Measurements from ENCODE around the genes GYG2, MXRA5 and PRKX.

- RRBS = no CpG with 5 or more reads among the region's 21 CpGs
These were observed 137.3 kb downstream of the DHRSX start for GRCh38 chrX:2363231-2364186.

GRCh38 chrX:2477263-2477822 lies 23.4 kb downstream of the DHRSX start:
- RRBS = no CpG with 5 or more reads among the region's 14 CpGs

DNA sequence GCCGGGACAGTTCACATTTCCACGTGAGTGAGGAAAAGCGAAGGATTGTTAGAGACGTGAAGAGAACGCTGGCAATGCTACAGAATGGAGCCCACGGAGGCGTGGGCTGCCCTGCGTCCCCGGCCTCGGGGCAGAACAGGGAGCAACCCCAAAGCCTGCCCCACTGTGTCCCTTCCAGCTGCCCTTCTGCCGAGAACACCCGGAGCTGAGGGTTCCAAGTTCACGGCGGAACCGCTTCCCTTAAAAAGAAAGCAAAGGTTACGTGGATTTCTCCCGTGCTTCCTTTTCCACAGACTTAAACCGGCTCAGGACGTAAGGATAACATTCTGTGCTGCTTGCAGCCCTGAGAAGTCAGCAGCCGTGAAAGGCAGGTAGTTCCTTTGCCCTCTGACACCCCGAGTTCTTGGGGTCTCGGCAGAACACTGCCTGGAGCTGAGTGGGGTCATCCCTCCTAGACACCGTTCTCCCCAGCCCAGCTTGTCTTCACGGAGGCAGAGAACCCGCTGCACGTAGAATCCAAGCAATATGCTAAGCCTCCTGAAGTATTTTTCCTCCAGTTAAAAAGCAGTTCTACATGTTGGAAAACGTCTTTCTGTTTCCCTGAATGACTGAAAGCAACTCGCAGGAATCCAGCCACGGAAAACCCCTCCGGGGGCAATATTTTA lies 14.1 kb downstream of the DHRSX start:
- RRBS = 98% methylated on average over 10 of the region's 30 CpGs

GRCh38 chrX:2608312-2608496 lies 82.9 kb upstream of the CD99 start:
- RRBS = no CpG with 5 or more reads among the region's 6 CpGs

DNA sequence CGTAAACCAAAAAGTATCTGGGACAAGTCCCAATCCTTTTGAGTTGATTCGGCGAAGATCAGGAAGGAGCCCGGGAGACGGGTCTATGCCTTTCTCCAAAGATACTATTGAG lies 81.5 kb upstream of the CD99 start:
- RRBS = no CpG with 5 or more reads among the region's 5 CpGs

DNA sequence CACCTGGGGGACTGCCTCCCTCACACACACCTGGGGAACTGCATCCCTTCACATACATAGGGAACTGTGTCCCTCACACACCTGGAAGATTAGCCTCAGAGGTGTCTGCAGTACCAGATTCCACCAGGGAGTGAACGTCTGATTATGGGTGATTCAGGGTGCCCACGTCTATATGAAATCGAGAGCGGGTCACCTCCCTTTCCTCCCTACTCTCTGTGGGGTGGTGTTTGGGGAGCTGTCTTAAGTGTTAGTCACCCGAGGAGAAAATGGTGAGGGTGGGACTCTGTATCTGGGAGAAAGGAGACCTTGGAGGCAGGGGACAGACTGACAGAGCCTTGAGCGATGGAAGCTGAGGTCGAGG lies 17.0 kb downstream of the CD99 start:
- RRBS = no CpG with 5 or more reads among the region's 7 CpGs

DNA sequence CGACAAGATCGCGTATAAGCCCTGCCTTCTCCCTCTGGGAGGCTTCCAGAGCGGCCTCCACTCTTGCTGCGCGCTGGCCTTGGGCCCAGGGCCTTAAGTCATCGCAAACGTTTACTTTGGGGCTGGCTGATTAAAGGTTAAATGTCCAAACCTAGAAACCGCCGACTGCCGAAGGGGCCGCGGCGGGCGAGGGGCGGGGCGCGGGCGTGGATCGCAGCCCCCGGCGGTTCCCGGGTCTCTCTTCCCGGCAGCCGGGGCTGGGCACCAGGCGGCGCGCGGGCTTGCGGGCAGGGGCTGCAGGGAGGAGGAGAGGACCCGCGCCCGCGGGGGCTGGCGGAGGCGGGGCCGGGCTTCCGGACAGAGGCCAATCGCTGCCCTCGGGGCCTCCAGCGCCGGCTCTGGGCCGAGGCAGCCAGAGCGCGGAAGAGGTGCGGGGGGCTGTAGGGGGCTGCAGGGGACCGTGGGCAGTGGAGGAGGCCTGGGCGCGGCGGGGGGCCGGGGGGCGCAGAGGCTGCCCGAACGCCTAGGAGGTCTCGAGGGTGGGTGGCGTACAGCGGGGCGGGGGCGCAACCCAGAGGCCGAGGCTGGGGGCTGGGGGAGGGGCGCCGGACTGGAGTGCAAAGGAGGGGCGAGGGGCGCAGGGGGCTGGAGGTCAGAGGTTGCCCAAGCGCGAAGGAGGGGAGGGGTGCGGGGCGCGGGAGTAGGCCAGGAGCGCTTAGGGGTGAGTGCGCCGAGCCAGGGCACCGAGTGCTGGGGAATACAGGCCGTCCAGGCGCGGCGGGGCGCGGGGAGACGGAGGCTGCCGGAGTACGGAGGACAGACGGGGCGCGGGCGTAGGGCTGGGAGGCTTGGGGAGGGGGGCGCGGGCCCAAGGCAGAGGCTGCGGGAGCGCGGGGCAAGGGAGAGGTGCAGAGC lies at the start of gene GYG2:
TSS of gene GYG2 (plus strand) at position 383 of the 915 bp plus-strand sequence.
- RRBS = 3% methylated on average over 14 of the region's 91 CpGs

DNA sequence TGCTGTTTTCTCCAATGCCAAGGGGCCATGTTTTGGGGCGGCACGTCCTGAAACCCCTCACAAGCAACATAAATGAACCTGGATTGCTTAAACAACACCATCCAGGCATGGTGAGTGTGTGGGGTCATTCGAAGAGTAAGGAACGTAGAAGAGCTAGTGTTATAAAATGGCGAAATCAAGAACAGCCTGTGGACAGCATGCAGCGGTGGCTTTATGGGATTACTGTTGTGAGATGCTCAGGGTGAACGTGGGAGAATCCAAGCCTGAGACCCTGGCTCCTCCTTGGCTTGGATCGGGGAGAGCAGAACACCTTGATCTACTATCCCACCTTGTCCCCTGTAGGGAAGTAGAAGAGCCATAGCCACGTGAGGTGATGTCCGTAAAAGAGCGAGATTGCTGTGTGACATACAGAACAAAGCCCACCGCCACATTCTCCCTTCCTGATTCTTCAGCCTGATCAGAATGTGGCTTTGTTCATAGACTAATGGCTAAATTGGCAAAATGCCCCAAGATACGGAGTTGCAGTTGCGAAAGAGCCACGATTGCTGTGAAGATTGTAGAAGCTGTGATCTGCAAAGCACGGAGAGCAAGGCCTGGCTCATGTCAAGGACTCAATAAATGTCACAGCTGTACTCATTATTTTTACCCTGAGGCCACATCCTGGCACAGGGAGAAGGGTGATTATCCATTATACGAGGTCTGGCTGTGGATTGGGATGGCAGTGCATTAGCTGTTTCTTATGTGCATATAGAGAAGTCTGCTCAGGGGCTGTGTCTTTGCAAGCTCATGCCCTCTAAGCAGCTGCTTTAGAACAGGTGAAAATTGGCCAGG lies 34.4 kb downstream of the ARSD start:
- RRBS = no CpG with 5 or more reads among the region's 17 CpGs

- RRBS = 9% methylated on average over 31 of the region's 81 CpGs
These were observed at the start of gene MXRA5 for GRCh38 chrX:3346331-3347366. Gene MXRA5 (minus strand): TSS chrX:3346652.

DNA sequence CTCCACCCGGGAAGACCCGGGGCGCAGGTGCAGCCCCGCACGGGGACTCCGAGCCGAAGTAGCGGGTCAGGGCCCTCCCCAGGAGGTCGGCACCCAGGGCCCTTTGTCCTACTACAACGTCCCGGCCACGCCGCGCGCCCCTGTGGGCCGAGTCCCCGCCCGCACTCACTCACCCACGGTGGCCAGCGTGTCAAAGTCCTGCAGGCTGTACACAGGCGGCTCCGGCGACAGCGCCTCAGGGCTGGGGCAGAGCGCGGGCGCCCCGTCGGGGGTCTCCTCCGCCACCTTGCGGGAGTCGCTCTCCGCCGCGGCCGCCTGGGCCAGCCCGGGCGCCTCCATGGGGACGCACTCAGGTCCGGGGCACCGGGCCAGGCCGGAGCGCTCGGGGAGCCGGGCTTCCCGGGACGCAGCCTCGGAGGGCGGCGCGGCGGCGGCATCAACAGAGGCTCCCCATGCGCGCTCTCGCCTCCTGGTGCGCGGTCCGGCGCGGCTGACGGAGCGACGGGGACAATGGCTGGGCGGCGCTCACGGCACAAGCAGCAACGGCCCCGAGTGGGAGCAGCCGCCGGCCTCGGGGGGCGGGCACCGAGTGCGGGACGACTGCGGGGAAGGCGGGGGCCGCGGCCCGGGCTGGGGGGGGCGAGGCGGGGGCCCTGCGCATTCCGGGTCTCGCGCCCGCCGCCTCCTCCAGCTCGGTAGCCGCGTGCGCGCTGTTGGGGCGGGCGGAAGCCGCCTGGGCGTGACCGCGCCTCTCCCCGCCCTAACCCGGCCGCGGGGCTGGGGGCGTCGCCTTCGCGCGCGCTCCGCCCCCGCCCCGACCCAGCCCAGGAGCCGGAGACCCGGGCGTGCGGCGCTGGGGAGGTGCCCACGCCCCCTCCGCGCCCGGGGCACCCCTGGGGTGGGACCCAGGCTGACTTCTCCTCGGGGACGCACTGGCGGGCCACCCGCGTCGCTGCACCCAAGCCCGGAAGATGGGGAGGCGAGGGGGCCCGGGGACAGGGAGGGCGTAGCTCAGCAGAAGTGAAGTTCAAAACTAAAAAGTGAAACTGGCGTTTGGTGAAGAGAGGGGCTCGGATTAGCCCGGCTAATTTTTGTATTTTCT lies at the start of gene PRKX:
TSS of gene PRKX (minus strand) at position 735 of the 1,102 bp plus-strand sequence.
- RRBS = 2% methylated on average over 71 of the region's 135 CpGs

GRCh38 chrX:3714219-3714633 lies 777 bp upstream of the PRKX start:
- RRBS = no CpG with 5 or more reads among the region's 14 CpGs

DNA sequence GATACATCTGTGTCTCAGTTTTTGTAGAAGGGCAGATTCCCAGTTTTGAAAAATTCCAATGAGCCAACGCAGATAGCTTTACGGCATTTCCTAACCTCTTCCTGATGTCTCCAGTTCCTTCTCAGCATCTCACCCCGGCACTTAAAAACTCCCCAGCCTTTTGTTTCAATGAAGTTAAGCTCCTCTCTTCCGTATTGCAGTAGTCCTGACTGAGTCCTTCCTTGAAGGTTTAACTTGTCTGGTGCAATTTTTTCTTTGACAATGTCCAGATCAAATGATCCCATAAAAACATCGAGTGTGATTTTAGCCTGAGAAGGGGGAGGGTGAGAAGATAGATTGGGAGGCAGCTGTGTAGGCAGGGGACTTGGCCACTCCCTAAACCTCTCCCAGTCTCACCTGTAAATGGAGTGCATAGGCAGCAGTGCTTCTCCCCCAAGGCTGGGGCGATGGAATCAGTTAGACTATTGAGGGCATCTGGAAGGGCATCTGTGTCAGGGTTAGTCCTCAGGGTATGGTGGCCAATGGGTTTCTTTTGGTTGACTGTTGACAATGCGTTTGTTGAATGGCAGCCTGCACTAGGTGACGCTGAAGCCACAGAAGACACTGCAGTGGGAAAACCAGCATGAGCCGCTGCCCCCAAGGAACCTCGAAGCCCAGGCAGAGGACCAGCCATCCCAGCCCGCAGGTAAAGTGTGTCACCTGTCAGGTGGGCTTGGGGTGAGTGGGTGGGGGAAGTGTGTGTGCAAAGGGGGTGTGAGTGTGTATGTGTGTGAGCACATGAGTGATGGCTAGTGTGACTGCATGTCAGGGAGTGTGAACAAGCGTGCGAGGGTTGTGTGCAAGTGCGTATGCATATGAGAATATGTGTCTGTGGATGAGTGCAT lies 108.8 kb upstream of the PRKX start:
- RRBS = no CpG with 5 or more reads among the region's 14 CpGs

DNA sequence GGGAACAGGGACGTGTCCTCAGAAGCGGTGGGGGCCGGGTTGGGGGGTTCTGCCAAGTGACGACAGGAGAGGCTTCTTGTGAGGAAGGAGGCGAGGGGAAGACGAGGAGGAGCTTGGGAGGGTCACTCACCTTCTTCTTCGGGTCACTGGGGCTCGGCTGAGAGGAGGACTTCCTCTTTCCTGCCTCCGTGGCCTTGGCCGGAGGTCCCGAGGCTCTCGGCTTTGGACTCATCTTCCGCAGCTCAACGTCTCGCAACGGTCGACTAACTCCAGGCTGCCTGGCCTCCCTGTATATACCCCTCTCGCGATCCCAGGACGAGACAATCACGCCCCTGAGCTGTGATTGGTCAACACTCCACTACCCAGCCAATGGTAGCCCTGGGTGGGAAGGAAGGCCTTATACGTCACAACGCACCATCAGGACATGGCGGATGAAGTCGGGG lies 631 bp downstream of the VCX3A start:
- RRBS = no CpG with 5 or more reads among the region's 25 CpGs

DNA sequence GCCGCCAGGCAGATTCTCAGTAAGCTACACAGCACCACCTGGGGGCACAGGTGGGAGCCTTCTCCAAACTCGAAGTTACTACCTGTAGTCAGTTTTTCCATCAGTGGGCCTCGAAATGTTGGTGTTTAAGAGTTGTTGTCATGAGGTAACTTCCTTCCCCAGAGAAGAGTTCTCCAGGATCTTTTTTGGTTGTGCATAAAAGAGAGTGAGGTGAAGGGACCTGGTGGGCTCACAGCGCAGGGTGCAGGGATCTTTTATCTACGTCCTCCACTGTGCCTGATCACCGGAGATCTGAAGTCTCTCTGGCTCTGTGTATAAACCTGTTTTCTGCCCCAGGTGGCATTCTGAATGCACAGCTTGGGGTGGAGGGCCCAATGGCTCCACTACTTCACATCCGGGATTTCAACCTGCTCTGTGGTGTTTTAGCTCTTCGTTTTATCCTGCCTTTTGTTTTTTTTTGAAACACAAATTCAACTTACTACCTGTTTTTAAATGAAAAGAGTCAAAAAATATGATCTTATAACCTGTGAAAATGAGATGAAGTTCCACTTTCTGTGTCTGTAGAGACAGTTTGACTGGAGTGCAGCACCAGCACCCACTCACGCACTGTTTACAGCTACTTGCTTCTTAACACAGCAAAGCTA lies 58.3 kb upstream of the STS start:
- RRBS = no CpG with 5 or more reads among the region's 9 CpGs

DNA sequence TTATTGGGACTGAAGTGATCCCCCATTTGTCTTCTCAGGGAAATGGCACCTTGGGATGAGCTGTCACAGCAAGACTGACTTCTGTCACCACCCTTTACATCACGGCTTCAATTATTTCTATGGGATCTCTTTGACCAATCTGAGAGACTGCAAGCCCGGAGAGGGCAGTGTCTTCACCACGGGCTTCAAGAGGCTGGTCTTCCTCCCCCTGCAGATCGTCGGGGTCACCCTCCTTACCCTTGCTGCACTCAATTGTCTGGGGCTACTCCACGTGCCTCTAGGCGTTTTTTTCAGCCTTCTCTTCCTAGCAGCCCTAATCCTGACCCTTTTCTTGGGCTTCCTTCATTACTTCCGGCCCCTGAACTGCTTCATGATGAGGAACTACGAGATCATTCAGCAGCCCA lies 111.4 kb upstream of the PUDP start:
- RRBS = no CpG with 5 or more reads among the region's 9 CpGs

DNA sequence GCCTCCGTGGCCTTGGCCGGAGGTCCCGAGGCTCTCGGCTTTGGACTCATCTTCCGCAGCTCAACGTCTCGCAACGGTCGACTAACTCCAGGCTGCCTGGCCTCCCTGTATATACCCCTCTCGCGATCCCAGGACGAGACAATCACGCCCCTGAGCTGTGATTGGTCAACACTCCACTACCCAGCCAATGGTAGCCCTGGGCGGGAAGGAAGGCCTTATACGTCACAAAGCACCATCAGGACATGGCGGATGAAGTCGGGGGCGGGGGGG lies 538 bp downstream of the VCX2 start:
- RRBS = no CpG with 5 or more reads among the region's 18 CpGs

DNA sequence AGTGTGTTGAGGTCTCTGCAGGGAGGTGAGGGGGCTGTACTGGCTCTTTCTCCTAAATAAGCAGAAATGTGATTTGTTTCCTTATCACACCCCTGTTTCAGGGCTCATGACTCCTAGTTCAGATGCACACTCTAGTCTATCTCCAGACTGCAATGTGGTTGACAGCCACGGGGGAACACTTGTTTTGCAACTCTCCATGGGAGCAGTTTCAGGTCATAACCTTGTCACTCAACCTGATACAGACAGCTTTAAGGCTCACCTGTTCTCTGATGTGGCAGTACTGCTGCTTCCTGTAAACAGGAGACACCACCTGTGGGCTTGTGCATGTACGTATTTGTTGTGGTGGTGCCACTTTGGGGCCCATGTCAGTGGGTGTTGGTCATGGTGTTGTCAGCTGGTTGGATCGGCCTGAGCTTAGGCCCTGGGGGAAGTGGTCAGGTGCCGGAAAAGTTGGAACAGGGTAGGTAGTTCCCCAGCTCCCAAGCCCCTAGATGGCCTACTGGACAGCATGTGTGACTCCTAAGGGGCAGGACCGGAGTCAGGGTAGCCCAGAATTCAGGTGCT lies 46.2 kb downstream of the FAM9B start:
- RRBS = 79% methylated on average over 2 of the region's 5 CpGs

GRCh38 chrX:9163421-9163874 lies 129.5 kb upstream of the FAM9B start:
- RRBS = no CpG with 5 or more reads among the region's 4 CpGs

DNA sequence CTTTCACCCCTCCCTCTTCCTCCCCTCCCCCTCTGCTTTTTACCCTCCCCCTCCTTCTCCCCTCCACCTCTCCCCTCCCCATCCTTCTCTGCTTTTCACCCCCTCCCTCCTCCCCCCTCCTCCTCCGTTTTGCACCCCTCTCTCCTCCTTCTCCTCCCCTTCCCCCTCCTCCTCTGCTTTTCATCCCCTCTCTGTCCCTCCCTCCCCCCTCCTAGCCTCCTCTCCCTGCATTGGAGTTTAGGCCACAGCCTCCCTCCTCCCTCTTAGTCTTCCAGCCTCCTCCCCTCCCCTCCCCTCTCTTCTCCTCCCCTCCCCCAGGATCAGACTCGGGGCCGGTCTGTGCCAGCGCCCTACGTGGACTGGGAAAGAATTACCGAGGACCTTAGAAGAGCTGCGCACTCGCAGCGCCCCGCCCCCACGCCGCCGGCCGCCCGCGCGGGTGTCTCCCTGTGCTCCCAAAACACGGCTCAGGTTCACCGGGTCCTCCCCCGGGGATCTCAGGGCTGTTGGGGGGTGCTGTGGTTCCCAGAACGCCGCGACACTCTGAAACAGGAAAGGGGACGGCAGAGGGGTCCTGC lies 122.4 kb upstream of the TBL1X start:
- RRBS = under 1% methylated on average over 16 of the region's 24 CpGs

GRCh38 chrX:9745429-9745804 lies 20.2 kb downstream of the GPR143 start:
- RRBS = no CpG with 5 or more reads among the region's 4 CpGs